Ascending aorta (tissue), 1 donor: ENCODE results near the genes CWC22 and ITGA4.

- PRO-cap = unidirectional peak, minus-strand start at chr2:177915351
Measured at GRCh38 chr2:177915125-177915480, 157.5 kb downstream of the PDE11A start.

DNA sequence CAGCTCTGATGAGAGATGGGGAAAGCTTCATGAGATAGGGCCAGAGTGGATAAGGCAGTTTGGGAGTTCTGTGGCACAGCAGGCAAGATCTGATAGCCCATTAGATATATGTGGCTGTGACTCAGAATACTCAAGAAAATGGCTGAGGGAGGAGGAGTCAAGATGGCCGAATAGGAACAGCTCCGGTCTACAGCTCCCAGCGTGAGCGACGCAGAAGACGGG, 99.7 kb downstream of the PDE11A start:
- PRO-cap = no peak

DNA sequence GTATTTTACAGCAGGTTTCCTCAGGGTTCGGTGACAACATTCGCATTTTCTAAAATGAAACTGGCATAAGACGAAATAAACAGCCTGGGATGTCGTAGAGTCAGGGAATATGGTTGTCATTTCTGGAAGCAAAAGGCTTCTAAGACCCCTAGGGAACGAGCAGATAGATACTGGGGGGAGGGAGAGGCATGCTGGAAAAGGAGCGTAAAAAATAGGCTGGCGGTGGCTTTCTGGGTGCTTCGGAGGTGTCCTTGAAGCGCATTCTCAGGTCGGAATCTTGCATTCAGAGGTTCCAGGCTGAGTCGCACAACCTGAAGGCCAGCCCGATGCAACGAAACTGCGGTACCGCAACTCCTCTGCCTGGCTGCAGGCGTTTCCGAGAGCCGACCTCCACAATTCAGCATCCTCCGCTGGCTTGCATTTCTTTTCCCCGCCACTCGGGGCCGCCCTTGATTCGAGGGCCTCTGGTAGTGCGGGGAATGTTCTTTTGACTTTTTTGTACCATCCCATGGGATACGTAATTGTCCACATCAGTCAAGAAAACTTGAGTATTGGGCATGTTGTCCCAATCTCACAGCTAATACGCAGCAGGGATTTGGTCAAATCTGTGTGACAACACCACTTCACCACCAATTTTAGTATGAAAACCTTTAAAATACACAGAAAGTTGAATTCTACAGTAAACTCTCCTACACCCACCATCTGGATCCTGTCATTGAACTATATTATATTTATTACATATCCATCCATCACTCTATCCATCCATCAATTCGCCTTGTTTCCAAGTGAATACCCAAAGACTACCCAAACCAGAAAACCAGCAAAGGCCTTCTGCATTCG, 593 bp upstream of the FKBP7 start:
- PRO-cap = no peak

DNA sequence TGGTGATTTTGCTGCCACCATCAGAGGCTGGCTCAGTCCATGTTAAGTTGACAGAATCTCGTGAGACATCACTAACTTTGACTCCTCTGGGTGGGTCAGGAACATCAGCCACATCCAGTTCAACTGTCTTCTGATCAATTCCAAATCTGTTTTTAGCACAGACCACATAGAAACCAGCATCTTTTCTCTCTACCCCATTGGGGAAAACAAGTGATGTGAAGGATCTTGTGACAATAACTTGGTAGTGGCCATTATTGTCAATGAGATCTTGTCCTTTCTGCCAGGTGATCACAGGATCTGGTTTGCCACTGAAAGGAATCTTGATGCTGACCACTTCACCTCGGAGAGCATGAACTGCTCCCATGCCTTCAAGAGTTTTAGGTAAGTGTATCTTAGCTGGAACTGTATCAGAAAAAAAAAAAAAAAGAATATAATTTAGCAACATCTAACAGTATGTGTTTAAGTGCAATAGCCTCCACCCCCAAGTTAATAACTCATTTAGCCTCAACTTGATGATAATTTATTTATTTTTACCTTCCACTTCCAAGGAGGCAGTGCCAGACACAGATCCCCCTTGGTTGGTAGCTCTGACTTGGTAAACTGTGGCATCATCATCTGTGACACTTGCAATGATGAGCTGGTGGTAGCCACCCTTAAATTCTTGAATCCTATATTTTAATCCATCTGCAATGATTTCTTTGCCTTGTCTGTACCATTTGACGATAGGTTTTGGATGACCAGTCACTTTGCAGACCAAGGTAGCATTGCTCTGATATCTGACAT, 55.4 kb downstream of the PLEKHA3 start:
- PRO-cap = no peak

DNA sequence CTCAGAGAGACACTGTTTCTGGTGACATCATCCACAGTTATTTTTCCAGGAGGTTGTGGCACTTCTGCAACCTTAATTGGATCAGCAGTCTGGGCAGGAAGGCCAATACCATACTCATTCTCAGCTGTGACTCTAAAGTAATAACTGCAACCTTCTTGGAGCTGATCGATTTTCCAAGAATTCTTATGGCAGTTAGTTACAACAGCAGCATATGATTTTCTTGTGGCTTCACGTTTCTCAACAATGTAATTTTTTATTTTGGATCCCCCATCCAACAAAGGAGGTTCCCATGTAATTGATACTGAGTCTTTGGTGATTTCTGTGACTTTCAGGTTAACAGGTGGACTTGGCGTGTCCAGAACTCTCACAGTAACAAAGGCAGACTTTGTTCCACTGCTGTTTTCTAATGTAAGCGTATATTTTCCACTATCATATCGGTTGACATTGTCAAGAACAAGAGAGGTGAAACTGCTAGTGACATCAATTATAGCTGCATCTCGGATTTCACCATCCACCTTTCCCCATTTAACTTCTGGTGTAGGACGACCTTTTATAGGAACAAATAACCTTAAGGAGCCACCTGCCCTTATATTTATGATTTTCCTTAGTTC, 88.8 kb downstream of the PLEKHA3 start:
- PRO-cap = no peak

DNA sequence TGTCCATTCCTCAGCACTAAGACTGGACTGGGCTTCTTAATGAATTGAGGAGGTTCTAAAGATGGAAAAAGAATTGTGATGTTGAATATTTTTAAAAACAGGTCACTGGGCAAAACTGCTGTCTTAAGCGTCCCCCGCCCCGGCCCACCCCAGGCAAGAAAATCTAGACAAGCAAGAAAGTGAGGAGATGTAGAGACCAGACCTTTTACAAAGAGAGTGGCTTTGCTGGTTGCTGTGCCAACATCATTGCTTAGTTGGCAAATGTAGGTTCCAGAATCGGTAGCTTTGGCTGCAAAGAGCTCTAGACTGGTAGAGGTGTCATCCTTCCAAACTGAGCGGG, 77.4 kb downstream of the TTN start:
- PRO-cap = no peak

GRCh38 chr2:178767833-178768592, 39.2 kb downstream of the TTN start:
- PRO-cap = no peak

DNA sequence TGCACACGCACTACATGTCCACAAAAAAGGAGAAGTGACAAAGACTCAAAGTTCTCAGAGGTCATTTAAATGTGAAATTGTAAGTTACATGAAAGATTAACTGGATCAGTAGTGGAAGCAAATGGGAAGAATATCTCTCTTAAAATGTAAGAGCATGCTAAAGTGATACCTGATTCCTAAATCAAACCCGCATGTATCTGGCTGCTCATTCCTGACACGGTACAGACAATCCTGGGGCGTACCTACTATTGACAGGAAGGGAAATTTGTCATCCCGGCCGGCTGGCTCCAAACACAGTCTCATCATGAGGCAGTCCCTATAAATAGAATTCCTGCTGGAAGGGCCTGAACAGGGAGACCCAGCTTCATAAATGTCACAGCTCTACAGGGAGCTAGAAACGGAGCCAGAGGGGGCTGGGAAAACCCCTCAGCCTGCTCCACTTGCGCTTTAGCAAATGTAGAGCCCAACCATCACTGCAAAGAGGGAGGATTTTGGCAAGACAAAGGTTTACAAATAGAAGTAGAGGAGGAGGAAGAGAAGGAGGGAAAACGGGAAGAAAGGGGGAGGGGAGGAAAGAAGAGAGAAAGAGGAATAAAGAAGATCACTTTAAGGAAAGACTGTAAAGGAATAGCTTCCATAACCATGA, 56.6 kb upstream of the TTN start:
- PRO-cap = bidirectional peak, plus-strand start at position 334 of the sequence, minus-strand start at position 223 of the sequence

GRCh38 chr2:179124290-179125291, 74.7 kb upstream of the CCDC141 start:
- PRO-cap = no peak

DNA sequence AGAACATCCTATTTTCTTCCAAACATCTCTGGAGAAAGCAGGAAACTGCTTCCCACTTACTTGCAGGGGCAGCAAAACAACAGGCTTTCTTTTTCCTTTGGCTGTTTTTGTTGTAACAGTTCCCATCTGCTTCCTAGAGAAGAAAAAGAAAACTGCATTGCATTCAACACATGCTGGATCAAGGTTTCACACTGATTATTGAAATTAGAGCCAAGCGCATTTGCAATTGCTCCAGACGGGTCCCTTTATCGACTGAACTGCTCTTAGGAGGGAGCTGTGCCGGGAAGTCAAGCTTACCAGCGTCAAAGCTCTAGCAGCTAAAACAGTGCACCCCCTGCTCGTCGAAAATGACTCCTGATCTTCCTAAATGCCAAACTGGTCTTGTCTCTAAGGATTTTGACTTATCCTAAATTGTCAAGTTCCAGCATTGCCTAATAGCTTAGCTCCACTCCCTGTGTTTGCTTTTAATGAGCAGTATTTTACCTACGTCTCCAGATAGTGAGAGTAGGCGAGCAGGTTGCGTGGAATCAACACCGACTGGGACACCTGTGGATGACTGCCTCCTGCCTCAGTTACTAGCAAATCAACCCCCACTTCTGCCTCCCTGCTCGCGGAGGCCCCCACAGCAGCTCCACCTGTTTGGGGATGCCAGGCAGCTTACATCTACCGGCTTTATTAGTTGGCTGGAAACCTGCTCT, 164.1 kb upstream of the SESTD1 start:
- PRO-cap = no peak

- PRO-cap = no peak
Measured at GRCh38 chr2:179950448-179951029, 56.6 kb downstream of the CWC22 start.

- PRO-cap = unidirectional peak, minus-strand start at chr2:180007093
Measured at GRCh38 chr2:180006561-180007515, at the start of gene CWC22. TSS of gene CWC22 (minus strand) at chr2:180007297.

DNA sequence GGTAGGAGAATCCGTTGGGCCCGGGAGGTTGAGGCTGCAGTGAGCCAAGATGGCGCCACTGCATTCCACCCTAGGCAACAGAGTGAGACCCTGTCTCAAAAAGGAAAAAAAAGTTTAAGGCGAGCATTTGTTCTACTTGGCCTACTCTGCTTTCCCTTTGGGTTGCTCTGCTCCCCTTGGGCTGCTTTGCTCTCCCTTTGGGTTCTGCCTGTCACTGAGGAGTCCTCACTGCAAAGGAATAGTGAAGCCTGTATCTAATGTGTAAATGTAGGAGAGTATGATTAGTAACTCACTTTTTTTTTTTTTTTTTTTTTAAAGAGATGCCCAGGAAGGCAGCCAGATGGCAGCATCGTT, 118.2 kb upstream of the CWC22 start:
- PRO-cap = no peak

DNA sequence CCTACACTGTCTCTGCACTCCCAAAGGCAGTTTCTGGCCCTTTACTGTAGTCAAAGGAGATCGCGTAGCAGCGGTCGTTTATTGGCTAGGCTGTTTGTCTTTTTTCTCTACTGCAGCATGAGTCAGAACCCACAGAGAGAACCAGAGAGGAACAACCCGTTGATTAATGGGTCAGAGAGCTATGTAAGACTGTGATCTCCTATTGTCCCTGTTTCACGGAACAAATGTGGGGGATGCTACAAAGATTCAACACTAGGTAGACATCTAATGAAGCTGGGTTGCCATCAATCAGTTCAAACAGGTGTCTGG, 118.6 kb upstream of the CWC22 start:
- PRO-cap = no peak

DNA sequence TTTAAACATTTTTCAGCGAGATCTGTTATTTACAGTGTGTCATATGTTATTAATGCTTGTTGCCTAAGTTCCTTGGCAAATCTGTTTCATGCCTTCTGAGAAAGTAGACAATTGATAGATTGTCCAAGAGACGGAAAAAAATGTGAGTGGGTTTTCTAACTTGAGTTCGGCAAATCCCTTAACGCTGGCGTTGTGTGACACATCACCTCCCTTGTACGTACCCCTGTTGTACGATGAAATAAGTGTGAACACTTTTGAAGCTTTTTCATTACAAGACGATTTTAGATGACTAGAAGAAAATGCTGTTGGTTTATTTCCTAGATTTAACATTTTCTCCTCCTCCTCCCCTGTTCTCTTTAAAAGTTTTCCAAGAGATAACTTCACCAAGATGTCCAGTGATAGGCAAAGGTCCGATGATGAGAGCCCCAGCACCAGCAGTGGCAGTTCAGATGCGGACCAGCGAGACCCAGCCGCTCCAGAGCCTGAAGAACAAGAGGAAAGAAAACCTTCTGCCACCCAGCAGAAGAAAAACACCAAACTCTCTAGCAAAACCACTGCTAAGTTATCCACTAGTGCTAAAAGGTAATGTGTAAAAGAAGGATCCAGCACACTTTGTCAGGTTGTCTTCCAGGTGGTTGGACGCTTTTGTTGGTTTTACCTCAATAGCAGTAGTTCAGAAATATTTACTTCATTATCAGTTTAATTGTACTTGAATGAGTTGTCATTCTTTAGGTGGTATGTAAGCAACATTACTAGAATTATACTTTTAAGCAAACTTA, 1.4 kb downstream of the UBE2E3 start:
- PRO-cap = no peak

- PRO-cap = no peak
Measured at GRCh38 chr2:181308527-181309203, 148.5 kb upstream of the ITGA4 start.

DNA sequence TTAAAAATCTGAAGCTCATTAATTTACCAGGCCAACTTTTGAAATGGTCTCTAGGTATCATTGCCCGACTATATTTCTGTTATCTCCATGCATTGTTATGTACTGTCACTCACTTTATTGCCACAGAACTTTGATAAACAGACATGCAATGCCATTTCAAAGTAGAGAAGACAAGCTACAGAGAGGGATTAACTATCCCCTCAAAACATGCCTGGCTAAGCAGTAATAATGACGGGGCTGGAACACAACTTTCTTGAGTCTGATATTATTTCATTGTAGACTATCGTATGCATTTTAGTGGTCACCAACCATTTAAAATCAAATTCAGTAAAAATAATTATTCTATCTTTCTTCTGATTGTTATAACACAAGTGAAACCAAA, 147.5 kb upstream of the ITGA4 start:
- PRO-cap = no peak

DNA sequence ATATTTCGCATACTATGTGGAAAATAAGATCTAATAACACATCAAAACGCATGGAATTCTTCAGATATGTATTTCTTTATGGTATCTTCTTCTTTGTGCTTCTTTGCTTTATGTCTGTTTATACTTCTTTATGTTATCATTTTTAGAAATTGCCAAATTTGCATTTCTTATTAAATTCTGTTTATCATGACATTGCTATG, 75.8 kb upstream of the ITGA4 start:
- PRO-cap = no peak

DNA sequence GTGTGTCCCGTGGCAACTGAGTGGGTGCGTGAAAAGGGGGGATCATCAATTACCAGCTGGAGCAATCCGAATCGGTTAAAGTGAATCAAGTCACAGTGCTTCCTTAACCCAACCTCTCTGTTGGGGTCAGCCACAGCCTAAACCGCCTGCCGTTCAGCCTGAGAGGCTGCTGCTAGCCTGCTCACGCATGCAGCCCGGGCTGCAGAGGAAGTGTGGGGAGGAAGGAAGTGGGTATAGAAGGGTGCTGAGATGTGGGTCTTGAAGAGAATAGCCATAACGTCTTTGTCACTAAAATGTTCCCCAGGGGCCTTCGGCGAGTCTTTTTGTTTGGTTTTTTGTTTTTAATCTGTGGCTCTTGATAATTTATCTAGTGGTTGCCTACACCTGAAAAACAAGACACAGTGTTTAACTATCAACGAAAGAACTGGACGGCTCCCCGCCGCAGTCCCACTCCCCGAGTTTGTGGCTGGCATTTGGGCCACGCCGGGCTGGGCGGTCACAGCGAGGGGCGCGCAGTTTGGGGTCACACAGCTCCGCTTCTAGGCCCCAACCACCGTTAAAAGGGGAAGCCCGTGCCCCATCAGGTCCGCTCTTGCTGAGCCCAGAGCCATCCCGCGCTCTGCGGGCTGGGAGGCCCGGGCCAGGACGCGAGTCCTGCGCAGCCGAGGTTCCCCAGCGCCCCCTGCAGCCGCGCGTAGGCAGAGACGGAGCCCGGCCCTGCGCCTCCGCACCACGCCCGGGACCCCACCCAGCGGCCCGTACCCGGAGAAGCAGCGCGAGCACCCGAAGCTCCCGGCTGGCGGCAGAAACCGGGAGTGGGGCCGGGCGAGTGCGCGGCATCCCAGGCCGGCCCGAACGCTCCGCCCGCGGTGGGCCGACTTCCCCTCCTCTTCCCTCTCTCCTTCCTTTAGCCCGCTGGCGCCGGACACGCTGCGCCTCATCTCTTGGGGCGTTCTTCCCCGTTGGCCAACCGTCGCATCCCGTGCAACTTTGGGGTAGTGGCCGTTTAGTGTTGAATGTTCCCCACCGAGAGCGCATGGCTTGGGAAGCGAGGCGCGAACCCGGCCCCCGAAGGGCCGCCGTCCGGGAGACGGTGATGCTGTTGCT, at the start of gene ITGA4:
Gene ITGA4, plus strand, starts transcription at position 768 of the 1,107 bp plus-strand sequence.
- PRO-cap = no peak

DNA sequence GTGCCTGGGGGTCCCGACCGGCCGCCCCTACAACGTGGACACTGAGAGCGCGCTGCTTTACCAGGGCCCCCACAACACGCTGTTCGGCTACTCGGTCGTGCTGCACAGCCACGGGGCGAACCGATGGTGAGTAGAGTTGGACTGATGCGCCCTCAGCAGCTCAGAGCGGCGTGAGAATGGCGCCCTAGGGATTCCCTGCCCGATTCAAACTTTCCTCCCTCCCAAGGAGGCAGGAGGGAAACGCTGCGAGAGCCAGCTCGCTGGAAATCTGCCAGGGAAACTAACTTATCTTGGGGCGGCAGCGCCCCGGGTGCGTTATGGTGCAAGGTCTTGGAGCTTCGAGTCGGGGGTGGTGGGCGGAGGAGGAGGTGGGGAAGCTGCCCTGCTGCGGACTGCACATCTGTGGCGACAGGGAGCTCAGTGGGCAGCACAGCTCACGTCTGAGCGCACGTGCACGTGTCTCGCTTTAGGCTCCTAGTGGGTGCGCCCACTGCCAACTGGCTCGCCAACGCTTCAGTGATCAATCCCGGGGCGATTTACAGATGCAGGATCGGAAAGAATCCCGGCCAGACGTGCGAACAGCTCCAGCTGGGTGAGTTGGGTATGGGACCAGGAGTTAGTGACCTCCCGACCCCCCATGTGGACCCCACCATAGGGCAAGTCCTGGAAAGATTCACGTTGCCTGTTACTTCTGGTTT, 689 bp downstream of the ITGA4 start:
- PRO-cap = no peak